NCI-H460 (cell line): ENCODE results near the genes CRYGC and ACADL.

DNA sequence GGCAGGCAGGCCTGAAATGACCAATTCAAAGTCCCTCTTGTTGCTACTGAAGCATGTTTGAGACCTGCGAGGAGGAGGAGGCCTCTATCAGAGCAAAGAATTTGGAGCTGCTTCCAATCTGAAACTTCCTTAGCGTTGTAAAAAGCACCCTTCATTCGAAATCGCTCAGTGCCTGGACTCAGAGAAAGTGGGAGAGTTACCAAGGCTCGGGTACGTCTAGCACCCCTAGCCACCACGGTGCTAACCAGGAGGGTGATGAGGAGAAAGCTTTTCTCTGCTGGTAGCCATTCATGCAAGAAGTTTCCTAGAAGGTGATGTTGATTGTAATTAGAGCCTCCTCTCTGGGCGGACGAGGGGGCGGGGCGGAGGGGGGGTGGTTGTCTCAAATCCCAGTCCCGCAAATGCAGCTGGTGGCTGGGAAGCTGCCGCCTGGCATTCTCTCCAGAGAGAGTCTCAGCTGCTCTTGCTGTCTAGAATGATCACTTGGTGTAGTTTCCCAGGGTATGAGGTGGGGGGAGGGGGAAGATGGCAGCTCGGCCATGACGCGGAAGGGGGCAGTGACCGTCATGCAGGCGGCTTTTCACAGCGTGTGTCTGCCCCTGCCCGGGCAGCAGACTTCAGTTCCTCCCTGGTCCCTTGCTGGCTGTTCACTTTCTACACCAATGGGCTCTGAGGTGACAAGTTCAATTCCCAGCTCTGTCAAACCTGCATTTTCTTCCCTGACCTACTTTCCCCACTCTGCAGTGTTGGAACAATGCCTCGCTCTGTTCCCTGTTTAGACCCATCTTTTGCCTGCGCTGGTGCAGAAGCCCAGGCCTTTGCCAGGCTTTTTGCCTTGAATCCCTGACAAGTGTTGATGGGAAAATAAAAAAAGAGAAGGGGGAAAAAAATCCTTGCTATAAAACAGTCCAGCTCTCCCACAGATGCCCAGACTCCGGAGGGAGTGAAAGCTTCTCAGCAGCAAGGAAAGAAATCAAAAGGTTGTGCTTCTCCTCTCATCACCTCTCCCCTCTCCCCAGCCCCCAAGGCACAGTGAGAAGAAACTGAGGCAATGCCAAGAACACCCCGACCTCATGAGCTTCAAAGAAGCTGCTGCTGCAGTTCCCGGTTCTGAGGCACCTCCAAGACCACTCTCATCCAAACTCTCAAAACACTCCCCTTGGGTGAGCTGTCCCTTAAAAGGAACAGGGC lies 61.5 kb upstream of the KLF7 start:
RAMPAGE:
- cytosol, long total RNA: no peak
- long total RNA: no peak
- nucleus, long total RNA: no peak

DNA sequence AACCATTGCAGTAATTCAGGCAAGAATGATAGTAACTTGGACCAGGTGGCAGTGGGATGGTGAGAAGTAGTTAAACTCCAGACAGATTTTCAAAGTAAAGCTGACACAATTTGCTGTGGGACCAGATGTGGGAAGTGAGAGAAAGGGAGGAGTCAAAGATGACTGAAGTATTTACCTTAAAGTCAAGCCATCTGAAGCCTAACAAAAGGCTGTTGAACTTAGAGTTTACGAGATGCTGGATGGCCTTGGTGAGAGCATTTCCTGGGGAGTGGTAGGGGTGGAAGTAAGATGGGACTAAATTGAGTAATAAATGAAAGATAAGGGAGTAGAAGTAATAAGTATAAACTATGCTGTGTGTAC lies 163.3 kb upstream of the KLF7 start:
RAMPAGE:
- cytosol, long total RNA: no peak
- long total RNA: no peak
- nucleus, long total RNA: no peak

DNA sequence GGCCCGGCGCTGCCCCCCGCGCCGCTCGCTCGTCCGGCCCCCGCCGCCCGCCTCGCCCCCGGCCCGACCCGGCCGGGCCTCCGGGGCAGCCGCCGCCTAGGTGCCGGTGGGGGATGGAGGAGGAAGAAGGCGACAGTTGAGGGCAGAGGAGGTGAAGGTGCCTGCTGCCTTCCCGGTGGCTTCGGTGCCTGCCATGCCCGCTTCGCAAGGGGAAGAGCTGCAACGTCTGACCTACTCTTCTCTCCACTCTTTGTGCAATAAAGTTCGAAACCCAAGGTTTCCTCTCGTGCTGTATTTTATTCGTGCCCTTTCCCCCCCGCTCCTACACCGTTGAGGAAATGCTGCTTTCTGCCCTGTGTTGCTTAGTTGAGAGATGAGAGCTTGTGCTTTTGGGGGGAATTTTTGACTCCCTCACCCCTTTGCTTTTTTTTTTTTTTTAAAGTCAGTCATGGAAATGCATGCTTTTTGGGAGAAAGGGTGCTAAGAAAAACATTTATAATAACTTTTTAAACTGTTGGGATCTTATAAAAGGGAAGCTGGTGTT lies 858 bp downstream of the CREB1 start:
RAMPAGE:
- cytosol, long total RNA: no peak
- long total RNA: no peak
- nucleus, long total RNA: no peak

DNA sequence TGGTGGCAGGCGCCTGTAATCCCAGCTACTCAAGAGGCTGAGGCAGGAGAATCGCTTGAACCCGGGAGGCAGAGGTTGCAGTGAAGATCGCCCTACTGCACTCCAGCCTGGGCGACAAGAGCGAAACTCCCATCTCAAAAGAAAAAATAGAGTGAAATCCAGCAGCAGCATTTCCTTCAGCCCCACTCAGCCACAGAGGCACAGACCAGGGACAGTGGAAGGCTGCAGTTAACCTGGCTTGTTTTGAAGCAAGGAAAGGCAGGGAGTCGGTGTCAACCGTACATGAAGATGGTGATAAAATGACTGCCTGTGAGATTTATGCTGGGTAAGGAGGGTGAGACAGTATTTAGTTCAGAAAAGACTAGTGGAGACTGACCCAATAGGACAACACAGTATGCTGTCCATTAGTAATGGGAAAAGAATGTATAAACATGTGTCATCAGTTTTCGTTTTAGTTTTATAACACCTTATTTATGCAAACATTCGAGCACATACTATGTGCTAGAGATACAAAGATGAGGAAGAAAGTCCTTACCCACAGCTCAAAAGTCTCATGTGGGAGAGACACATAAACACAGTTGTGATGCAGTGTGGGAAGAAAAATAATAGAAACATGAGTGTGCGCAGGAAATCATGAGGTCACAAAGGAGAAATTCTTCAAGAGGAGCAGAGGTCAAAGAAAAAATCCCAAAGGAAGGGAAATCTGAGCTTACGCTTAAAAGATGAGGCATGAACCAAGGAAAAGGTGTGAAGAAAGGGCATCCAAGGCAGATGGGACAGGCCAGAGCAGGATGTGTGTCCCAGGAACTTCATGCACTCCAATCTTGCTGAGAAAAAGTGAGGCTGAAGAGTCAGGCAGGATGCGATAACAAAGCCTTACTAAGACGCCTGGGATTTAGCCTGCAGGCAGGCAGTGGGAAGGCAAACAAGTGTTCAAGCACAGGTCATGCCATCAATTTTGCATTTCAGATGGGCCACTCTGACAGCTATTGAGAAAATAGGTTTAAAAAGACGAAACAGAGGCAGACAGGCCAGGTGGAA lies 8.2 kb downstream of the METTL21A start:
RAMPAGE:
- cytosol, long total RNA: no peak
- long total RNA: no peak
- nucleus, long total RNA: no peak

DNA sequence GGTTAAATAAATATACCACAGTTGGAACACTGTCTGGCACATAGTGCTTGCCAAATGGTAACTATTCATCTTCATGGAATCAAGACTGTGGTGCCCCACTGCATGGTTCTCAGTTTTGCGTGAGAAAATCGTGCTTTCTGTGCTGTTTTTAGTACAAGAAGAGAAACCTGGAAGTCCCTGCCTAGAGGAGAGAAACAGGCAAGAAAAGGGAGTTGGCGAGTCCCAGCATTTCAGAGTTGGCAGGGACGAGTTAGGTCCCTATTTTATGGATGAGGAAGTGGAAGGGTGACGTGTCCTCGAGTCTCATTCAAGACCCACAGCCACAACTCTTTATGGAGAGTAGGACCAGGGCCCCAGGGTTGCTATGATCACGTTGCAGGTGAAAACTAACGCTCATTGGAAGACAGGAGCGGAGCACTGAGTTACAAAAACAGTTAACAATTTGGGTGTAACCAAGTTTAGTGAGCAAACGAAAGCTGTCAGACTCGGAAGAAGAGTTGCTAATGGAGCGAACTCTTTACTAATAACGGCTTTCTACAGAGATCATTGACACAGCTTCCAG lies 654 bp upstream of the CCNYL1 start:
RAMPAGE:
- cytosol, long total RNA: no peak
- long total RNA: no peak
- nucleus, long total RNA: no peak

RAMPAGE:
- cytosol, long total RNA: no peak
- long total RNA: no peak
- nucleus, long total RNA: no peak
Measured at GRCh38 chr2:207766933-207768219, 2.3 kb downstream of the FZD5 start.

DNA sequence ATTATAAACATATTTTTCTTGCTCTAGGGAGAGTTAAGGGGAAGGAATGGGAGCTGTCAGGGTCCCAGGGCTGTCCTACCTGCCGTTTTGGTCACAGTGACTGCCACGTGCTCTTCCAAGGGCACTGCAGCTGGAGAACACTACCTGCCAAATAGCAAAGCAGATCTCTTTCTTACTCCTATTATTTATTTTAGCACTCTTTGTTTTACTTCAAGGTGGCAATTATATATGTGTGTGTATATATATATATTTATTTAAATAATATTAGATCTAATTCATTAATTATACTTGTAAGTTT lies 57.1 kb upstream of the FZD5 start:
RAMPAGE:
- cytosol, long total RNA: no peak
- long total RNA: no peak
- nucleus, long total RNA: no peak

GRCh38 chr2:207845292-207845600 lies 75.5 kb upstream of the FZD5 start:
RAMPAGE:
- cytosol, long total RNA: no peak
- long total RNA: no peak
- nucleus, long total RNA: no peak

DNA sequence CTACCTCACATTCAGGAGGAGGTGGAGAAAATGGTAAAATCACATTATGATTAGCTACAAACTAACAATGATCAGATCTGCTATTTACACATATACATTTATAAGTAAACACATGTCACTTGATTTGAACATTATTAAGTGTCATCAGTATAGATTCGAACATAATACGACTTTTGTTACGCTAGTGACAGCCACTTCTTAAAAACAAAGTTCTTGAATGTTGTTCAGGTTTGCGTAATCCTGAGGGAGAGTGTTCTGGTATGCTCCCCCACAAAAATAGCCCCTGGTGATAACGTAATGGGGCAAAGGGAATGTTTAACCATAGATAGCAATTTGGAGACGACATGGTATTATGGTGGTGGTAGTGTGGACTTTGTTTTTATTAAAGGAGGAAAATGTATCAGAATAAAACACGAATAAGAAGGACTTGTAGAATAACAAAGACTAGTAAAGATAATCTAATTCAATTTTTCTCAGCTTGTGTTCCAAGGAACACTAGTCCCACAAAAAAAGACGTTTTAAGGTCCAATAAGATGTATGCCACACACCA lies 90.6 kb downstream of the PLEKHM3 start:
RAMPAGE:
- cytosol, long total RNA: no peak
- long total RNA: no peak
- nucleus, long total RNA: no peak

DNA sequence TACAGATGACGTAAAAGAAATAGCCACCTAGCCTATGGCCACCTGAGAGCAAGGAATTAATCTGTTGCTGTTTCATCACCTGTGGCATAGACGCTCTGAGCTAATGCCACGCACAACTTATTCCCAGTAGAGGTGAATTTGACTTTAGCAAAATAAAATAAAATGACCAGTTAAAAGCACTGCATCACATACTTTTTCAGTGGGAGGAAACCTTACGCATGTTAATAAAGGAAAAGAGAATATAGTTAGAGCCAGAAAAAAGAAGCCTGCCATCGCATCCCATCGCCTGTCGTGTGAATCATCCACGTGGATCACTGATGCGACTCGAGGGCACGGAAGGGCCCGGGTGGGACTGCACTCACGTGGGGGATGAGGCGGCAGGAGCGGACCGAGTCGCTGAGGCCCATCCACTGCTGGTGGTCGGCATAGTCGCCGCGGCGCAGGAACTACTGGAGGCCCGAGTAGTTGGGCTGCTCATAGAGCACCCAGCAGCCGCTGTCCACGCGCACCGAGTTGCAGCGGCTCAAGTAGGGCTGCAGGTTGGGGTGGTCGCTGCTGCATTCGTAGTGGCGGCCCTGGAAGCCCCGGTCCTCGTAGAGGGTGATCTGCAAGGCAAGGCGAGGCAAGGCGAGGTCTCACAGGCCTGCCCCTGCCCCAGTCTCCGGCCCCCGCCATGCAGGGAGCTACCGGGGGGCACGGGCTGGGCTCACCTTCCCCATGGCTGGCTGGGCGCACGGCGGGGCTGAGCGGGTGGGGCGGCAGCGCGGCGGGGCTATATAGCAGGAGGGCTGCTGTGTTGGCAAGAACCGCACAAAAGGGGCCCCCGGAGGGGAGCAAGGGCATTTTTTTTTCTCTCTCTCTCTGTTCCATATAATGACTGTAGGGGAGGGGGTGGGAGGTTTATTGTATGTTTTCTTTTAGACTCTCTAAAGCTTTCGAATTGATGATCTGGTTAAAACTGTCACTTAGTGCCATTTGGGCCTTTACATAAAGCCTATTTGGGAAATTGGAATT lies 12.1 kb downstream of the CRYGD start:
RAMPAGE:
- cytosol, long total RNA: no peak
- long total RNA: no peak
- nucleus, long total RNA: no peak

DNA sequence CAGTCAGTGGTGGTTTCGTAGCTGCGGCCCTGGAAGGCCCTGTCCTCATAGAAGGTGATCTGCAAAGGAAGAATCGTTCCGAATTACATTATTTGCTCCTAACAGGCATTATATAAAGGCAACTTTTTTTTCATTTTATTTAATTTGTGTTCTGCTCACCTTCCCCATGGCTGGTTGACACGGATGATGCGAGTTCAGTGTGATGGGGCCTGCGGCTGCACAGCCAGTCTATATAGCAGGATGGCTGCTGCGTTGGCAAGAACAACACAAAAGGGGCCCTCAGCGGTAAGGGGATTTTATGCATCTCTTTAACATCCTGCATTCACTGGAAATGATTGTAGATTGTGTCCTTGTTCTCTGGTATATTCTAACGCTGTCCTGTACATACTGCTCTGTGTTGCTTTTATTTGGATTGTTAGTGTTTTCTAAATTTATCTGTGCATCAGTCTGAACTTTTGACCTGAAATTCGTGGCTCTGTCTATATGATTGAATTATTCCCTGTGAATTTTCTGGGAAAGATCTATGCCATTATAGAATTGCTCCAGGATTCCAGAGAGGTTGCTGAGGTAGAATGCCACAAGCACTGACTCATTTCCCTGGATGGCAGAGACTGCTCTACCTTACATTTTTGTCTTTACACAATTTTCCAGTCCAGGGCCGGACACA lies at the start of gene CRYGC:
Gene CRYGC (minus strand): TSS at position 204 of the 667 bp plus-strand sequence.
RAMPAGE:
- cytosol, long total RNA: no peak
- long total RNA: no peak
- nucleus, long total RNA: no peak

GRCh38 chr2:208326232-208326589 lies 60.2 kb downstream of the PIKFYVE start:
RAMPAGE:
- cytosol, long total RNA: no peak
- long total RNA: no peak
- nucleus, long total RNA: no peak

RAMPAGE:
- cytosol, long total RNA: no peak
- long total RNA: no peak
- nucleus, long total RNA: no peak
Measured at GRCh38 chr2:208354723-208355982, 51.4 kb upstream of the PTH2R start.

DNA sequence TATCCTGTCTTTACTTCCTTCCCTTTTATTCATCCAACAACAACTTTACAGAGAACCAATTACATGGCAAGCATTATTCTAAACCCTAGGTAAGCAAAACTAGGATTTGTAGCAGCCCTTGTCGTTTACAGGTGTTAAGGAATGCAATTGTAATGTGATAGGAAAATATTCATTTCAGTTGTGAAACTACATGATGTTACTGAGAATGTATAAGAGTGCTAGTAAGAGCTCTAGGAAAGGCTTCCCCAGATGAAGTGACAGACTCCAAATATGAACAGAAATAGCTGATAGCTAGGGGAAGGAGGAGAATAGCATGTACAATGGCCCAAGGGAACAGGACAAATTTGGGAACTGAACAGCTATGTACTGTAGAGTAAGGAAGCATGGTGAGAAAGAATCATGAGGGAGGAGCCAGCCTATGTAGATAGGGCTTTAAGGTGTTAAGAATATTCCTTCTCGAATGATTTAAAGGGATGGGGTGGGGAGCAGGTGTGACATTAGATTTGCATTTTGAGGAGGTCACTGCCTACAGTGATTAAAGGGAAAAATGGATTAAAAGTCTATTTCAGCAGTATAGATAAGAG lies 31.7 kb downstream of the RPE start:
RAMPAGE:
- cytosol, long total RNA: no peak
- long total RNA: no peak
- nucleus, long total RNA: no peak

DNA sequence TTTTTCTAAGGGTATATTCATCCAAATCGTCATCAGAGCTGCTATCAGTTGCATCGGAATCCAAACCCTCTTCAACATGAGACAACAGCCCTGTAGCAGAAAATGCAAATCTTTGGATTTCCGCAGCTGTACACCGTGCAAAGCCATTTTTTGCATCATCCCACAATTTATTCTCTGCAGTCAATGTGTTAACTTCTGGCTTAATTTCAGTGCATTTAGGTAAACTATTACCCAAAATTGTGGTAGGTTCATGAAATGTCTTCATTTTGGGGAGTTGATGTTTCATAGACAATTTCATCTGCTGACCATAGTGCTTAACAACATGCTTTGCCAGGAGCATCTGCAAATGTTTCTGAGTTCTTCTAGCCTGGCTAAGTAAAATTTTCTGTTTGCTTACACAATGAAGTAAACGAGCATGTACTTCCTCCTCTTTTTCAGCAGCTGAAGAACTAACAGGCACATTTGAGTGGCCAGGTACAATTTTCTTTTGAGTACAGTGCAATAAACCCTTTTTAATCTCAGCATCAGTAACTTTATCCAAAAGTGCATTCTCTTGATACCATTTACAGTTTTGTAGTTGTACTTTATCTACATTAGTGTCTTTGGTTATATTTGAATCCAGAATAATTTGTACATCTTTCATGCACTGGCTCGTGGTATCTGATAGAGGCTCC lies 17.6 kb downstream of the KANSL1L start:
RAMPAGE:
- cytosol, long total RNA: no peak
- long total RNA: no peak
- nucleus, long total RNA: no peak

RAMPAGE:
- cytosol, long total RNA: no peak
- long total RNA: no peak
- nucleus, long total RNA: no peak
Measured at GRCh38 chr2:210224536-210225670, at the start of gene ACADL. ACADL (minus strand) TSS chr2:210225447.

DNA sequence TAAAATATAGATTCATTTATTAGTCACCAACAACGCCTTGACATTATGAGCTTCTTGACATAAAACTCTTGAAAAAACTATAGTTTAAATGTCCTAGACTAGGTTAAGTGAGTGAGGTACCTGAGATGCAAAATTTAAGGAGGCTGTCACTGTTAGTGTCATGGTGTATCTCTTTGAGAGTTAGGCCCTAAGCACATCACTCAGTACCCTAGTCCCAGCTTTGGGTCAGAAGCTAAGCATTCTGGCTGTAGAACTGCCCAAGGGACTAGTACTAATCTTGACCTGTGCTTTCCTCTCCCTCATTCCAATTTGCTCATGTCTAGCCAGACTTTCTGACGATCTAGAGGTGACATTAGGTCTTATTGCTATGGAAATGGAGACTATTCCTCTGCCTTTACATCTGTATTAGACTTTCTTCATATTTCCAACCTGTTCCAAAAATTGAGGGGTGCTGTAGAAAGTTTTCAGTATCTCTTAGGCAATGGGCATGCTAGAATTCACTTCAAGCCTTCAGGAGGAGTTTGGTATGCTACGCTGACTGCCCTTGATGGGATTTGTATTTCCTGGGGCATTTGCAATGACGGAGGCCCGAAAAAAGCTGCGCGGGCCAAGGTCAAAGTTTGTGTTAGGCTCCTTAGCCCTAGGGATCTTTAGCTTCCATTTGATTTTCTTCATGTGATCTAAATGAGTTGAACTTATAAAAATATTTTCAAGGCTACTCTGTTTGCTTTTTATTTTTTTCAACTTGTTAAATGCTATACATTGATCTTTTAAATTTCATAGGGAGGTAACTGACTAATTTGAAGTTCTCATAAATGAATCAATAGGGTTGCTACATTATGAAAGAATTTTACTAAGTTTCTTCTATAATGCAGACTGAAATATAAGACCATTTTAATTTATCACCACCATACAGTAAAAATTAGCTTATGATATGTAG lies 5.0 kb downstream of the CPS1 start:
RAMPAGE:
- cytosol, long total RNA: no peak
- long total RNA: no peak
- nucleus, long total RNA: no peak

GRCh38 chr2:210584783-210585319 lies 28.5 kb downstream of the CPS1 start:
RAMPAGE:
- cytosol, long total RNA: no peak
- long total RNA: no peak
- nucleus, long total RNA: no peak

DNA sequence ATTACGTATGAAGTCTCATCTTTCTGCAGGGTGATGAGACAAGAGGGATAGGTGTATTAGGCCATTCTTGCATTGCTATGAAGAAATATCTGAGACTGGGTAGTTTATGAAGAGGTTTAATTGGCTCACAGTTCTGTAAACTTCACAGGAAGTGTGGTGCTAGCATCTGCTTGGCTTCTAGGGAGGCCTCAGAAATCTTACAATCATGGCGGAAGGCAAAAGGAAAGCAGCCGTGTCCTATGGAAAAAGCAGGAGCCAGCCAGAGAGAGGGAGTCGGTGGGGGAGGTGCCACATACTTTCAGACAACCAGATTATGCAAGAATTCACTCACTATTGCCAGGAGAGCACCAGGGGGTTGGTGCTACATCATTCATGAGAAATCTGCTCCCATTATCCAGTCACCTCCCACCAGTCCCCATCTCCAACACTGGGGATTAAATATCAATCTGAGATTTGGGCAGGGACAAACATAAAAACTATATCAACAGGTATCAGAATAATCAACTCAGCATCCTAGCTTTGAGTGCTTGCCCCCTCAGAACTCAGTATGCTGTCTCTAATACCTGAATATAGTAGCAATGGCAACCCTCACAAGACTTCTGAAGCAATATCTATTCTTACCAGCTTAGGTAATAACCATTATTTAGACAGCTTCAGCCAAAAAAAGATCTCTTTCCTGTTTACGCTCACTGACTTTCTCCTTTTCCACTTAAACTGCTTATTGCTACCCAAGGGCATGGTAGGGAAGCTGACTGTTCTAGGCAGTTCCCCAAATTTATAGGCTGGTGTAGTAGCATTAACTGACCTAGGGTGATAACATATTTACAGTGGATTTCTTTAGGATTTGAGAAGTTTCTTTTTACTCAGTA lies 64.2 kb downstream of the CPS1 start:
RAMPAGE:
- cytosol, long total RNA: no peak
- long total RNA: no peak
- nucleus, long total RNA: no peak

GRCh38 chr2:210656882-210657306 lies 100.5 kb downstream of the CPS1 start:
RAMPAGE:
- cytosol, long total RNA: no peak
- long total RNA: no peak
- nucleus, long total RNA: no peak